Aortic smooth muscle cell (primary cell): Measurements from ENCODE around the gene SYCE1.

DNA sequence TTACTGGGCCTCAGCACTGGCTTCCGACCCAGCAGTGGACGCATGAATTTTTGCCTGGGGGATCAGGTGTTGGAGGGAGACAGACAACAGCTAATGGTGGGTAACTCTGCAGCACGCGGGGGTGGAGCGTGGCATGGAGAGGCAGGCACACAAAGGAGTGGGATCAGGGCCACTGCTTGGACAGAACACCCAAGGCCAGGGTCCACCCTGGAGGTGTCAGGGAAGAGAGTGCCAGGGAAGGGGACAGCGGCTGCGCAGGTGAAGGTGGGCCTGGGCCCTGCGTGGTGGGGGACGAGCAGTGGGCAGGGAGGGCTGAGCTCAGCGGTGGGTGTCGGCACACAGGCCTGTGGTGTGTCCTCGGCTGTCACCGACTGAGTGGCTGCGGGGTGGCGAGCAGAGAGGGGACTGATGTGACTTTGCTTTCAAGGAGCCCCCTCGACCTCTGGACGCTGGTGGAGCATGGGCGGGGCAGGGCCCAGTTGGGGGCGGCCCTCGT is 8.5 kb upstream of the SCART1 start:
- RRBS, result no CpG with 5 or more reads among the region's 20 CpGs

- RRBS, result 17% methylated on average over 15 of the region's 91 CpGs
Observed at GRCh38 chr10:133527590-133528686, 775 bp downstream of the CYP2E1 start.

- RRBS, result 43% methylated on average over 14 of the region's 69 CpGs
Observed at GRCh38 chr10:133565306-133566068, at the start of gene SYCE1. TSS of gene SYCE1 (minus strand) at chr10:133565583.